NT2/D1 (cell line): Measurements from ENCODE around the genes ZNF431, ZNF208, ZNF99, ZNF675 and ZNF726.

- RRBS, 2 experiments: no CpG with 5 or more reads among the region's 16 CpGs
Observed at GRCh38 chr19:20613347-20614277, 47.8 kb downstream of the ZNF626 start.

DNA sequence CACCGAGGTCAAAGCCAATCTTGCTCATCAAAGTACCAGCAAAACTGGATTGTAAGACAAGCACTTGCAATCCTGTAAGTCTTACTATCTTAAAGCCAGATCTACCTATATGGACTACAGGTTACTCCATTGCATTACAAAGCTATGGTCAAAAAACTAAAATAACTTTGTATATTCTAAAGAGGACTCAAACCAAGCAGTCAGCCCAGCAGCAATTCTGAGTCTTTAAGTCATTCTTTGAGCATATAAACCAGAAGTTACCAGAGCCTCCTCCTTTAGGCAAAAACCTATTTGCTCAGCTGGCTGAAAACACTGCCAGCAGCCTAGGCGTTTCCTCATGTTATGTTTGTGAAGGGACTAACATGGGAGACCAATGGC, 45.4 kb downstream of the ZNF626 start:
- RRBS, 2 experiments: no CpG with 5 or more reads among the region's 2 CpGs

GRCh38 chr19:21141611-21142832, at the start of gene ZNF431:
TSS of gene ZNF431 (plus strand) at chr19:21142040.
- RRBS, 2 experiments: no CpG with 5 or more reads among the region's 39 CpGs

GRCh38 chr19:21586175-21586556, 80.8 kb downstream of the ZNF429 start:
- RRBS, 2 experiments: 4% methylated on average over 3 to 5 of the region's 24 CpGs

GRCh38 chr19:22010443-22011362, at the start of gene ZNF208:
TSS of gene ZNF208 (minus strand) at chr19:22010943.
- RRBS, 2 experiments: no CpG with 5 or more reads among the region's 36 CpGs

DNA sequence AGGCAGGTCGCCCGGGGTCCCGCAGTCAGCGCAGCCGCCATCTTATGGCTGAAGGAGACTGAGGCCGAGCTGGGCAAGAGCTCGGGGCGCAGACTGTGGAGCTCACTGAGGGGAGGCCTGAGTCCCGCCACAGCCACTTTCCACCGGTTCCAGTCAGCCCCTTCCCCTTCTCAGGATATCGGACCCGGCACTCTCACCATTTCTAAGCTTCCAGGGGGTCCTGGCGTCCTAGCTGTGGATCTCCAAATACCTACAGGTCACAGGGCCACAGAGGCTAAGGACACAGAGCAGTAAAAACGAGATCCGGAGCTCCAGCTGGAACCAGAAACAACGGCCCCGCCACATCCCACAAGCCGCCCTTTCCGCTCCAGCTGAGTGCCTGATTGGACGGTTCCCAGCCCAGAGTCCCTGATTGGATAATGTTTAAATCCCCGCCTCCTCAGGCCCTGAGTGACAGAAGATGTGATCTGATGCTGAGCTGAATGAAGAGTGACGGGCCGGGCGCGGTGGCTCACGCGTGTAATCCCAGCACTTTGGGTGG, at the start of gene ZNF99:
ZNF99 (minus strand) TSS at position 335 of the 541 bp plus-strand sequence.
- RRBS, 2 experiments: no CpG with 5 or more reads among the region's 27 CpGs

GRCh38 chr19:23070234-23070668, 46.6 kb upstream of the ZNF730 start:
- RRBS, 2 experiments: no CpG with 5 or more reads among the region's 19 CpGs

DNA sequence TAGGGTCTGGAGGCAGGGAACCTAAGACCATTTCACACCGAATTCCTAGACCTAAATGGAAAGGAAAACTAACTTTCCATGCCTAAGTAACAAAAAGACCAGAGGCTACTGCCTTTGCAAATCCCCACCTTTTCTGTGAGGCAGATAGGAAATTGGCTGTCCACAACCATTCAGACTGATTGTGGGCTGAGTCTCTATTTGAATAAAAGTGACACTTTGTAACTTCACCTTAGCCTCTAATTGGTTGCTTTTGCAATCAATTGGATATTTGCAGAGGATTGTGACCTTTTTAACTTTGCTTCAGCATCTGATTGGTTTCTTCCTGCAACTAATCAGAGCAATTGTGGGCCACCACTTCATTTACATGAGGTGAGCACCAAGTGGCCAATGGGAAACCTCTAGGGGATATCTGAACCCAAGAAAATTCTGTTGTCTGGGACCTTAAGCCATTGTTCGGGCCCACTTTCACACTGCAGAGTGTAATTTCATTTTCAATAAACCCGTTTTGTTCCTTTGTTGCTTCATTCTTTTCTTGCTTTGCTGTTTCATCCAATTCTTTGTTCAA, 20.9 kb downstream of the ZNF675 start:
- RRBS, 2 experiments: no CpG with 5 or more reads among the region's 3 CpGs

DNA sequence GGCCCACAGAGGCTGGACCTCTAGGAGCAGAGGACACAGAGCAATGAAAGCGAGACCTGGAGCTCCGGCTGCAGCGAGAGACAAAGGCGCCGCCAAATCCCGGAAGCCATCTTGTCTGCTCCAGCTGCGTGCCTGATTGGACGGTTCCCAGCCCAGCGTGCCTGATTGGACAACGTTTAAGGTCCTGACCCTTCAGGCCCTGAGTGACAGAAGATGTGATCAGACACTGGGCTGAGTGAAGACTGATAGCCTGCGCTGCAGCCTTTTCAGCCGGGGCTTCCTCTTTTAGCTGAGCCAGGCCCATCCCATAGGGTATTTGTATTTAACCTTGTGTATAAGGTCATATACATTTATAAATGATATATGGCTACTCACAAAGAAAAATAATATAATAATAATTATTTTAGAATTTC, at the start of gene ZNF675:
ZNF675 (minus strand) TSS at position 117 of the 413 bp plus-strand sequence.
- RRBS, 2 experiments: no CpG with 5 or more reads among the region's 12 CpGs

DNA sequence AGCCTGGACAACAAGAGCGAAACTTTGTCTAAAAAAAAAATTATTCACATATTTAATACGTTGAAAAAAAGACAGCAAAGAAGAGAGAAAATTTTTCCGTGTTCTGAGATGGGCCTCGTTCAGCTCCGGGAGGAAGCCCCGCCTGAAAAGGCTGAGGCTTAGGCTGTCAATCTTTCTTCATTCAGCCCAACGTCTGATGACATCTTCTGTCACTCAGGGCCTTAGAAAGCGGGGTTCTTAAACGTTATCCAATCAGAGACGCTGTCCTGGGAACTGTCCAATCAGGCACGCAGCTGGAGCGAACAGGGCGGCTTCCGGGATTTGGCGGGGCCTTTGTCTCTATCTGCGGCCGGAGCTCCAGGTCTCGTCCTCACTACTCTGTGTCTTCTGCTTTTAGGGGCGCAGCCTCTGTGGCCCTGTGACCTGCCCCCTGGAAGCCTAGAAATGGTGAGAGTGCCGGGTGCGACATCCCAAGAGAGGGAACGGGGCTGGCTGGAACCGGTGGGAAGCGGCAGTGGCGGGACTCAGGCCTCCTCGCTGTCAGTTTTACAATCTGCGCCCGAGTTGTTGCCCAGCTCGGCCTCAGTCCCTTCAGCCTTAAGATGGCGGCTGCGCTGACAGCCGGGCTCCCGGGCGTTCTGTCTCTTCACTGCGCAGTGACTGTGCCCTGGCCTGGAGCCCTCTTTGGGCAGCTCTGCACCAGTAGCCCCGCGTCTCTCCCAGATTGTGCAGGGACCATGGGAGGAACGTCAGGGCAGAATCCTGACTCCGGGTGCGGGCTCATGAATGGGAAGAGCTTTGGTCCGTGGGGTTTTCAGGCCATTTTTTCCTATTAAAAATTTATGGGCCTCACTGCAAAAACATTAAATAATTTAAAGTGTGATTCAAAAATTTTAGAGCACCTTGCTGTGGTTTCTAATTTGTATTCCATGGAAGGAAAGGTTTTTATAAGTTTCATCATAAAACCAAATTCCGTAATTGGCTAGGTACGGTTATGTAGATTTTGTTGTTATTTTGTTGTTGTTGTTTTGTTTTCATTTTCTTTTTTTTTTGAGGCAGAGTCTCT, at the start of gene ZNF726:
ZNF726 (plus strand) TSS at position 336 of the 1,066 bp plus-strand sequence.
- RRBS, 2 experiments: no CpG with 5 or more reads among the region's 43 CpGs

DNA sequence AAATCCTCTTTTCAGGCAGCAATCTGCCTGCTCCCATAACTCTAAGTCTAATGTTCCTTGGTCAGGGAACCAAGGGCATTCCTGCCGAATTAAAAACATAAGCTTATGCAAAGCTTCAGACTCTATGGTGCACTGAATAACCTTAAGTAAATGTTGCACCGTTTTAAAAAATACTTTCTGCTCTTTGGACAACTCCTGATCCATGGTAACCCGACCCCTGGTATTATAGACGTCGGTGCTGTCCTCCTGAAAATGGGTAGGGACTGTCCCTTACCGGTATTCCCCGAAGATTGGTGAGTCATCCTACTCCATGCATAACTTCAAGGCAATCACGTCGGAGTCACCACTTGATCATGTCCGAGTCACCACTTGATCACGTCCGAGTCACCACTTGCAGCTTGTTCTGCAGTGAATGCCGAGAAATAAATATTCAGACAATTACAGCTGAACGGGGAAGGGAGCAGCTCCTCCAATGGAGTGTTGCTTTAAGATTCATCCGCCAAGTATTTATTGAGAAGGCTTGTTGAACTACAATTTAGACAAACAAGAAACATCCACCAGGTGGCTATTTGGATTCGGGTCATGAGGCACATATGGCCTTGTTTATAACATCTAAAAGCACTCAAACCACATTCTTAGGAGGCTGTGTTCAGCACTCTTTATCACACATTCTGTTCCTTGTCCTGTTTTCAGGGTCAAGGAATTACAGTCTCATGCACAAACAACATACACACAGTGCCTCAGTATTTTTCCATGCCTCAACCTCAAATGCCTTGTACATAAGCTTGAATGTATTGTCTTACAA, 43.0 kb downstream of the ZNF726 start:
- RRBS, 2 experiments: no CpG with 5 or more reads among the region's 16 CpGs

DNA sequence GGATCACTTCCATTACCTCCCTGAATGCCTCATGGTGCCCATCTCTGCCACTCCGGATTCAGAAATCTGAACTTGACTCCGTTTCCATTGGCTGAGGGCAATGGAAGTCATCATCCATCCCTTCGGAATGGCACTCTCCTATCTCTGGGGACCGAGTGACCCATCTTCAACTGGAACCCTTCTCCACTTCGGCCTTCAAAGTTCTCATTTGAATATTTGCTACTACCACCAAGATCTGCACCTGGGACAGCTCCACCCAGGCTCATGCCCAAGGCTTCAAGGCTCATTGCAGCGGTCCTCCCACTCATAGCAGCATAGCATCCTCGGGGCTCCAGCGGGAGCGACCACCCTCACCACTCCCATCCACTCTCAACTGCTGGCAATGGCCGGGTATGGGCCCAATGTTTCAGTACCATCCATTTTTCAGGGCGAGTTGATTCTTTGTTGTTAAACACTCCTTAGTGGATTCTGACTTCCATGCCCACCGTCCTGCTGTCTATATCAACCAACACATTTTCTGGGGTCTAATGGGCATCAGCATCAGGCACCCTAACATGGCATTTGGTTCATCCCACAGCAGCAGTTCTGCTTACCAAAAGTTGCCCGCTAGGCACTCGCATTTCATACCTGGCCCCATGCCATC, 85.8 kb upstream of the ZNF254 start:
- RRBS, 2 experiments: no CpG with 5 or more reads among the region's 14 CpGs

DNA sequence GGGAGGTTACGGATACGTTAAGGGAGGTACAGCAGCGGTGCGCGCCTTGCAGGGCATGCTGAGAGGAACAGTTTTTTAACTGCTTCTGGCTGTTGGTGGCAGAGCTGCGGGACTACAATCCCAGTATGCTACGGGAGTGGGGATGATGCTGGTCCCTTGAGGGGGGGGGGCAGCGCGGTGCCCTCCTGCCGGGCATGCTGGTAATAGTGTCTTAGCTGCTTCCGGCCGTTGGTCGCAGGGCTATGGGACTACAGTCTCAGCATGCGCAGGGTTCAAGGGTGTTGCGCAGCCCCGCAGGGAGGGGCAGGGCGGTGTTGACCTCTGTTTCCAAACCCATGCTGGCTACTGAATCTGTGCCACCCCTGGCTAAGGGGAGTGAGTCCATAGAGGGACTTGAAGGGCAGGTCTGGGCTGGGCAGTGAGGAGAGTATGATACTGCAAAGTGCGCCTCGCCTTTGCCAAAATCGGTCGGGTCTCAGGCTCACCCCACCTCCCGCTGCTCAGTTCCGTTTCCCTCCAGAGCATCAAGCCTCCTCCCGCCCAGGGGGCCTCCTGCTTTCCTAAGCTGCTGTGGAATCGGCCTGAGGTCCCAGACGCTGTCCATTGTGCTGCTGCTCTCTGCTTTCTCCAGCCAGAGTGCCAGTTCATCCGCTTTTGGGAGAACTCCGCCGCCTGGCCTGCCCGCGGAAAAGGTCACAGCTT, 1418.6 kb downstream of the UQCRFS1 start:
- RRBS, 2 experiments: no CpG with 5 or more reads among the region's 31 CpGs

DNA sequence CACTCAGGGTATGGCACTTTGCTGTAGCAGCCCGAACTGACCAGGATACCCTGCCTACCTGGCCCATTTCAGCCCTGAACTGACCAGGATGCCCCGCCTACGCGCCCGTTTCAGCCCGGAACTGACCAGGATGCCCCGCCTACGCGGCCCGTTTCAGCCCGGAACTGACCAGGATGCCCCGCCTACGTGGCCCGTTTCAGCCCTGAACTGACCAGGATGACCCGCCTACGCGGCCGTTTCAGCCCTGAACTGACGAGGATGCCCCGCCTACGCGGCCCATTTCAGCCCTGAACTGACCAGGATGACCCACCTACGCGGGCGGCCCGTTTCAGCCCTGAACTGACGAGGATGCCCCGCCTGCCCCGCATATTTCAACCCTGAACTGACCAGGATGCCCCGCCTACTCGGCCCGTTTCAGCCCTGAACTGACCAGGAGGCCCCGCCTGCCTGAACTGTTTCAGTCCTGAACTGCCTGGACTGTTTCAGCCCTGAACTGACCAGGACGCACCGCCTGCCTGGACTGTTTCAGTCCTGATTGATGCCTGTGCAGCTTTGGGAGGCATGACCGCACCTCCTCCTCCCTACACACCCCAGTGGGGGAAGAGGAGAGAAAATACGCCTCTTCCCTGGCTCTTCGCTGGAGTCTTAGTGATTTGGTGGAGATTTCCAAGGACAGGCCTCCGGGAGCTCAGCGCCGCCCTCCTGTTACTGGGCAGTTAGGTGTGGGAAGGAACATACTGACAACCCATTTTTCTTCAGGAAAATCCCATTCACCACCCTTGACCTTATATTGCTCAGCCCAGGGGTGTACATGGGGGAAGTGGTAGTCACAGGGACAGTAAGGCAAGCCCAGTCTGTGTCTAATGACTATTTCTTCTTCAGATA, 119.8 kb downstream of the UQCRFS1 start:
- RRBS, 2 experiments: 97 to 98% methylated on average over 6 of the region's 41 CpGs

DNA sequence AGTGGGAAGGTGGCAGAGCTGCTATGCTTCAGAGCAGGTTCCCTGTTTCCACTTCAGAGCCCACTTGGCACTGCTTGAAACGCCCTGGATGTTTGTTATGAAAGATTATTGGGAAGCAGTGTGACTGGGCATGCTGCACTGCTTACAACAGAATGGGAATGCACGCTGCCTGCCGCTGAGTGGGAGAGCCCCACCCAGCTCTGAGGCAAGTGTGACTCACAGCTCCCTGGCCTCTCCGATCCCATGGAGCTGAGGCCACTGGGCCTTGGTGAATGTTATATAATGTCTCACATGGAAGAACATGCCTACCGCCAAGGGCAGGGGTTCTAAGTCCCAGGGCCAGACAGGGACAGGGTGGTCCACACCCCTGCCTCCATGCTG, 113.7 kb downstream of the UQCRFS1 start:
- RRBS, 2 experiments: no CpG with 5 or more reads among the region's 5 CpGs

DNA sequence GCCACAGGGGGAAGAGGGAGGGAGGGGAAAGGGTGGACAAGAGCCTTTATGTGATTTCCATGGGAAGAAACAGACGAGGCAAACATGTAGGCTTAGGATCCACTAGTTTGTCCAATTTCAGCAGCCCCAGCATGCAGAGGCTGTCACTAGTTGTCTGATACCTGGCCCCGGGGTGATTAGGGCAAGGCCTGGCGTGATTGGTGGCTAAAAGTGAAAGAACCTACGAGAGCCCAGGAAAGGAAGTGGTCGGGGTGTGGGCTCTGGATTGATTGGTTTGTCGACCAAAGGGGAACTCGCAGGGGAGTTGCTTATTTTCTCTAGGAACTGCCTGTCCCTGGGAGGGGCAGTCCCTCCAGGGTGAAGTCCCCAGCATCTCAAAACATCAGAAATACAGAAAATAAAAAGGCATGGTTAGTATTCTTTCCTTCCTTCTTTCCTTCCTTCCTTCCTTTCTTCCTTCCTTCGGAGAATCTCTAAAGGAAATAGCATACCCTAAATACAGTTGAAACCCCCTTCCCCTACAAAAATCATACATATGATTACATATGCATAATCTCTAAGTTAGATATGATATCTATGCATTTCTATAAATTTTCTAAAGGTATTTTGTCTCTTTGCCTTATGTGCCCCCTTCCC, 64.2 kb upstream of the UQCRFS1 start:
- RRBS, 2 experiments: no CpG with 5 or more reads among the region's 8 CpGs

- RRBS, 2 experiments: no CpG with 5 or more reads among the region's 20 CpGs
Observed at GRCh38 chr19:29610480-29611112, 4.5 kb downstream of the POP4 start.

GRCh38 chr19:29709205-29709483, 5.9 kb downstream of the C19orf12 start:
- RRBS, 2 experiments: no CpG with 5 or more reads among the region's 5 CpGs

DNA sequence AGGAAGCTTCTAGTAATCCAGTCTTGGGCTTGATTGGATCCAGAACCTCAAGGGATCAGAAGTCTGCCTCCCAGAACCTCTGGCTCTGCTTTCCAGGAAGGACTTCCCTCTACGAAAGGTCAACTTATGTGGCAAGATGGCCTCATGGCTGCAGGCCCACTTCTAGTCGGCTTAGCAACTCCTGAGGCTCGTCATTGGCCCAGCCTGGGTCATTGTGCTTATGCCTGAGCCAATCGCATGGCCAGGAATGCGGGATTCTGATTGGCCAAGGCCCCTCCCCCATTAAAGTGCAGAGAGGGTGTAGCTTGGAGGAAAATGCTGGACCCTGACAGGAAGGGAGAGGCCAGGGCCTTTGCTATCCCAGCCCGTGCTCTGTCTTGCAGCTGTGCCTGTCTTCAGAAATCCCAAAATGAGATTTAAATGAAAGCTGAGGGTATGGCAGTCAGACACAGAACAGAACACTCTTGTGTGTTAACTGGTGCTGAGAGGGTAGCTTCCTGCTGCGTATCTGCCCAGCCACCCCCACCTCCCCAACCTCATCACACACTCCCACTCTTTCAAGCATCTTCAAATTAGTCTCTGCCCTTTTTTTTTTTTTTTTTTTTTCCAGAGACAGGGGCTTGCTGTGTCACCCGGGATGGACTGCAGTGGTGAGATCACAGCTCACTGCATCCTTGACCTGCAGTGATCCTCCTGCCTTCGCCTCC, 5.5 kb upstream of the CCNE1 start:
- RRBS, 2 experiments: no CpG with 5 or more reads among the region's 9 CpGs